Right common carotid artery plus branches (tissue), 1 donor: Measurements from ENCODE around the gene ZMYND19.

DNA sequence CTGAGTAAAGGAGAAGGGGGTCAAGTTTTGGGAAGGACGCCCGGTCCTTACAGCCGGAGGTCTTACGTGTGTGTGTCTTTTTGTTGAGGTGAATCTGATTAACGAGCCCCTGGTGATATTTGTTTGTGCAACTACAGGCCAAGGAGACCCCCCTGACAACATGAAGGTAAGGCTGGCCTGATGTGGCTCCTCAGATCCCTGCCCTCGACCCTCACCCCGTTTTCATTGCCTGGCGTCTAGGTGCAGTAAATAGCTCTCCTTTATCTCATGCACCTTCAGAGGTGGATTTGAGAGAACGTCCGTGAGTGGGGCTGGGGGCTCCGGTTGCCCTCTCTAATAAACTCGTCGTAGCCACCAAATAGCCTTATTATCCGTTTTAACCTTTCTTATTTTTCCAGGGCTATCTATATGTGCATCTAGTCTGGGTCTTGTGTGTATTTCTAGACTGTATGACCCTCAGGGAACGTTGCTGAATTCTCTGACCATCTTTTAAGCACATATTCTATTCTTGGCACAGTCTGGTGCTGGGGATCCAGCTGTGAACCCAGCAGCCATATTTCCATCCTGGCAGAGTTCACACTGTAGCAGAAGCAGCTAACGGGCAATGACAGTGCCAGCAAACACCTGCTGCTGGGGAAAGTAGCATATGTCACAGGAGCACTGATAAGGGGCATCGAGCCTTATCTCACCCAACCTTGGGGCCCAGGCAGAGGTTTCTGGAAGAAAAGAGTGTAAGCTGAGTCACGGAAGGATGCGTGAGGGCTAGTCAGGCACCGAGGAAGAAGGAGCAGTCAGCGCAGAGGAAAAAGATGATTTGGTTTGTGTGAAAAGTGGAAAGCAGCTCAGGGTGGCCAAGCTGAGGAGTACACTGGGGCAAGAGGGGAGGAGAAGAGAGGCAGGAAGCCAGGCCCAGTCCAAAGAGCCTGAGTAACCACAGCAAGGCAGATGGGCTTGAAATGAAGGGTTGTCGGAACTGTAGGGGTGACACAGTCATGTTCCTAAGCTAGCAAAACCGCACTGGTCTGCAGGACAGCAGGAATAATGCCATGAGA lies 970 bp downstream of the NDOR1 start:
- PRO-cap: no peak

- PRO-cap: no peak
Observed at GRCh38 chr9:137212763-137213789, 4.2 kb upstream of the ENSG00000284976 start.

DNA sequence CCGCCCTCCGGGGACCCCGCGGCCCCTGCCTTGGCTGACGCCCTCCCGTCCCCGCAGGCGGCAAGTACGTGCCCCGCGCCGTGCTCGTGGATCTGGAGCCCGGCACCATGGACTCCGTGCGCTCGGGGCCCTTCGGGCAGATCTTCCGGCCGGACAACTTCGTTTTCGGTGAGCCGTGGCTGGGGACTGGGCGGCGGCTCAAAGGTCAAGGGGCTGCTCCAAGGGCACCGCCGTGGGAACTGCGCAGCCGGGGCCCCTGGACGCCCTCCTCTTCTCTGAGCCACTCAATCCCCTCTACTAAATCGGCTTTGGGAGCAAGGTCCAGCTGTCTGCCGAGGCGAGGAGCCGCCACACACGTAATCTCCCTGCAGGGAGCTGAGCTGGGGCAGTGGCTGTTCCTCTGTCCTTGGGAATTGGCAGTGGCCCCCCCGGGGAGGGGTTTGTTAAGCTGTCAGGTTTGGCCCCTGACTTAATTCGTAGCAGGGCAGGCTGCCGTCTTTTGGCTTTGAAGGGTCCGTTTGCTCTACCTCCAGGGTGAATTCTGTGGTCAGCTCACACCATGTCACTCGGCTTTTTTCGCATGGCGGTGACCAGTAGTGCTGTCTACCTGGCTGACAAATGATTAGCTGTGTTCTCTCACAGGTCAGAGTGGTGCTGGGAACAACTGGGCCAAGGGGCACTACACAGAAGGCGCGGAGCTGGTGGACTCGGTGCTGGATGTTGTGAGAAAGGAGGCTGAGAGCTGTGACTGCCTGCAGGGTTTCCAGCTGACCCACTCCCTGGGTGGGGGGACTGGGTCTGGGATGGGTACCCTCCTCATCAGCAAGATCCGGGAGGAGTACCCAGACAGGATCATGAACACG lies 998 bp downstream of the TUBB4B start:
- PRO-cap: no peak

- PRO-cap: no peak
Observed at GRCh38 chr9:137245716-137246264, 1.8 kb downstream of the FAM166A start.

DNA sequence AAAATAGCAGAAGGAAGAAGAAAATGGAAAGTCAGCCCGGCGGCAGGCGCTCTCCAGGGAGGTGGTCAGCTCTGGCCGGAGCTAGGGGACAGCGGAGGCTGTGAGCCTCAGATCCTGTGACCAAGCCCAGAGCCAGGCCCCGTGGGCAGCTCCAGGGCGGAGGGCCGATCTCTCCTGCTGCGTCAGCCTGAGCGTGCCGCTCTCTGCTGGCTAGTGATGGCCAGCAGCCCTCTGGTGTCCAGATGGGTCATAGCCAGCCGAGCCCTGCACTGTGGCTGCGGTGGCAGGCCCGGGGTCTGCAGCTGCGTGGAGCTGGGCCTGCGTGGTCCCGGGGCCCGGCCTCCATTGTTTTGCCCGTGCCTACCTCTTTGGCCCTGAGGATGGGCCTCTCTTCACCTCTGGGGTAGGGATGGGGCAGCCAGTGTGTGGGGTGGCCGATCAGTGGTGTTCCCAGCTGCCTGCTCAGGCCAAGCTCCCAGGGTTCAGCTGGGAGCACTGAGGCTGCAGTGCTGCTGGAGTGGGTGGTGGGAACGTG lies 17.0 kb upstream of the NRARP start:
- PRO-cap: unidirectional peak, minus-strand start at position 73 of the sequence

DNA sequence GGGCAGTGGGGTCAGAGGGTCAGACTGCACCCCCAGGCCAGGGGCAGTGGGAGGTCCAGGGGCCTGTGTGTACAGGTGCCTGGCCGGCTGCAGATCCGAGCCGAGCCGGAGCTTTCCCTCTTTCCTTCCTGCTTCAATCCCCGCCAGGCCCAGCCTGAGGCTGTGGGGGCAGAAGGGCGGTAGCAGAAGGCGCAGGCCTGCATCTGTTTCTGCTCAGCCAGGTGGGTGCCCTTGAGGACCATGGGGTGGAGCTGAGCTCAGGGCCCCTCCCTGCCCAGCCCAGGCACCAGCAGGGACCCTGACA lies 18.9 kb upstream of the NRARP start:
- PRO-cap: no peak

DNA sequence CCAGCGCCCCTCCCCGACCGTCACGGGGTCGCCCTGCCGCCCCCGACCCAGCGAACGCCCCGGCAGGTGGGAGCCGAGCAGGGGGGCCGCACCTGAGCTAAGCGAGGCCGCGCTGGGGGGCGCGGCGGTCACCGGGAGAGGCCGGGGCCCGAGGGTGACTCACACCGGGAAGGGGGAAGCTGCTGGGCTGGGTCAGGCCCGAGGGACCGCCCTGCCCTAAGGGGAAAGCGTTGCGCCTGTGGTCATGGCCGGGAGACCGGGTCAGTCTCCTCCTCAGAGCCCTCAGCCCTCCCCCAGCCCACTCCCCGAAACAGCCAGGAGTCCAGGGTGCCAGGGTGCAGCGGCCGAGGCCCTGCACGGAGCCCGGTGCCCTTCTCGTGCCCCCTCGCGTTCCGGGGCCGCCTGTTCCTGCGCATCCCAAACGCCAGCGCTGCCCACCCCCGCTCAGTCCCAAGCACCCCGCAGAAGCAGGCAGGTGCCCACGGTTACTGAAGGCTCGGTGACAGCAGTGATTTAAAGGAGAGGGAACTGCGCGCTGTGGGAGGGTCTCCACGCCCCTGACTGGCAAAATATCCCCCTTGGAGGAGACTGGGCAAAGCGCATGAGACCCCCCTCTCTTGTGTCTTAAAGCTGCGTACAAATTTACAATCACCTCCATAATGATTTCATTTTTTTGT lies 714 bp downstream of the NOXA1 start:
- PRO-cap: unidirectional peak, minus-strand start at position 130 of the sequence

DNA sequence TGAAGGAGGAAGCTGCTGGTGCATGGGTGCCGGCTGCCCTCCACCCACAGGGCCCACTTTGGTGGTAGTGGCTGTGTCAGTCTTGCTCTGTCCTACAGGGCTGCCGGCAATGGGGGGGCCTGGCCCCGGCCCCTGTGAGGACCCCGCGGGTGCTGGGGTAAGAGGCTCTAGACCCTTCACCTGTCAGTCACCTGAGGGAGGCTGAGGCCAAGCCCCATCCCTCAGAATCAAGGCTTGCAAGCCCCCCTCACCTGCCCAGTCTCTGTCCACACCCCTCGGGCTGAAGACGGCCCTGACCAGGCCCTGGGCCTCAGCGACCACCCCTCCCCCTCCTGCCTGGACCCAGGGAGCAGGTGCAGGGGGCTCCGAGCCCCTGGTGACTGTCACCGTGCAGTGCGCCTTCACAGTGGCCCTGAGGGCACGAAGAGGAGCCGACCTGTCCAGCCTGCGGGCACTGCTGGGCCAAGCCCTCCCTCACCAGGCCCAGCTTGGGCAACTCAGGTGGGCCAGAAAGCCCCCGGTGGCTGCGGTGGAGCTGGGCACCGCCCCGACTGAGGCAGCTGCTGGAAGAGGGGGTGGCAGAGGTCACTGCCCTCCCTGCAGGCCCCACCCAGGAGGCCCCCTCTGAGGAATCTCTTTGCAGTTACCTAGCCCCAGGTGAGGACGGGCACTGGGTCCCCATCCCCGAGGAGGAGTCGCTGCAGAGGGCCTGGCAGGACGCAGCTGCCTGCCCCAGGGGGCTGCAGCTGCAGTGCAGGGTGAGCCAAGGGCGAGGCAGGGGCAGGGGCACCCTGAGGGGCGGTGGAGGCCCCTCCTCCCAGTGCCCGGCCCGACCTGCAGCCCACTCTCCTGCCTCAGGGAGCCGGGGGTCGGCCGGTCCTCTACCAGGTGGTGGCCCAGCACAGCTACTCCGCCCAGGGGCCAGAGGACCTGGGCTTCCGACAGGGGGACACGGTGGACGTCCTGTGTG lies 7.8 kb downstream of the ENTPD8 start:
- PRO-cap: no peak

DNA sequence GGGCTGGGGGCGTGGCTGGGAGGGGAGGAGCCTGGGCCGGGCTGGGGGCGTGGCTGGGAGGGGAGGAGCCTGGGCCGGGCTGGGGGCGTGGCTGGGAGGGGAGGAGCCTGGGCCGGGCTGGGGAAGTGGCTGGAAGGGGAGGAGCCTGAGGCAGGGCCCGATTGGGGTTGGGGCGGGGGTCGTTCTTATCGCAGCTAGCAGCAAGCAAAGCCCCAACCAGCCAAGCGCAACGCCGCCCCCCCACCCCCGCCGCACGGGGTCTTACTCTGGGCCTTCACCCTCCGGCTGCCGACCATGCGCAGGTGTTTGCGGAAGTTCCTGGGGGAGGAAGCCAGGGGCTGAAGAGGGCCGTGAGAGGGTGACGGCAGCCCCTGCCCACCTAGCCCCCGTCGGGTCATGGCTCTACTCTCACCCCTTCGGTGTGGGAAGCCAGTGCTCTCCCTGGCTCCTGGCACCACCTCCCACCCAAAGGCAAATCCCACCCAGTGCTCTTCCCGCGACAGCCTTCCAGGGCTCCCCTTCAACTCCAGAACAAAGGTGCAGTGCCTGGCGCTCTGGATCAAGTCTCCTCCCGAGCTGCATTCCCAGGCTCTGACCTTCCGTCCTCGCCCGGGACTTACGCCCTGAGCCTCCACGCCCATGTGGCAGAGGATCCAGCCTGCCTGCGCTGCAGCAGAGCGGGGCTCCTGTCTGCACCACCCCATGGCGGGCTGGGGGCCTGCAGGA lies 4.8 kb downstream of the NSMF start:
- PRO-cap: bidirectional peak, plus-strand start at position 110 of the sequence, minus-strand start outside the sequence

- PRO-cap: bidirectional peak, plus-strand start at chr9:137590711, minus-strand start at chr9:137590512
Observed at GRCh38 chr9:137589975-137590910, at the start of gene ZMYND19. Gene ZMYND19 (minus strand): TSS chr9:137590512.

DNA sequence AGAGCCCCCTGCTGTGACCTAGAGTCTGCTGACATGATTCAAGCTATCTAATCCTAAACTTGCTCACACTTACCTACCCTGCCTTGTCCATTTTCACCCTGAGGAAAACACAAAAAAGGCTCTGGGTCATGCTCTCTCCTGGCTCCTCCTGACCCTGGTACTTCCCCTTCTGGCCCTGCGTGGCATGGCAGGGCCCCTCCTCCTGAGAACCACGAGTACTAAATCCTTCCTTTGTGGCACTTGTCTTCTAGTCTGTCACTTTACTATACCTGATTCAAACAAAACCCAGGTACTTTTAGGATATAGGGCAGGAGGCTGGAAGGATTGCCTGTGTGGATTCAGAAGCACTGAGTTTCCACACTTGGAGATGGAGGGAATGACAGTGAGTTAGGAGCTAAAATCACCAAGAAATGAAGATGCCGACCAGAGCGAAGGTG lies 2.7 kb upstream of the ARRDC1 start:
- PRO-cap: unidirectional peak, minus-strand start at position 150 of the sequence

DNA sequence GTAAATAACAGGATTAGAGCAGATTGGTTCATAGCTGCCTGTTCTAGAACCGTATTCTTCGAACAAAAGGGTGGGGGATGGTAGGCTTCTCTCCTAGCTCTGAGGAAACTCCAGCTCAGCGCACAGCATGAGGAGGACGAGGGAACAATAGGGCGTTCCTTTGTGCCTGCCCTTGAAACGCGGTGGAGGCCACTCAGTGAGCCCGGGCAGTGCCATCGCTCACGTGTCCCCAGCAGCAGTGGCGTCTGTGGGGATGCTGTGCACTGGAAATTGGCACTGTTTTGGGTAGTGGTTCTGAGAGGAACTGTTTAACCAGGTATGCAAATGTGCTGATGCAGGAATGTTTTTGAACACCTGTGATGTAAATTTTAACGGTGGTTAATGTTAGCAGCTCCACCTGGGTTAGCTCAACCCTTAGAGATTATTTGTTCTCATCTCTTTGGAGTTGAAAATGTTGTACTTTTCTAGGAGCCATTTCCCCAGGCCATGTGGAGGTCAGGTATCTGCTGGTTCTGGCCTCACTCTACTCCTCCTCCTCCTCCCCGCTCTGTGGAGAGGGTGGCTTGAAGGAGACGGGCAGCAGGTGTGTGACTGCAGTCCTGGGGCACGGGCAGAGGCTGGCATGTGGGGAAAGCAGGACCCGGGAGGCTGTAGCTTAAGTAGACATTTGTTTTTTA lies 48.2 kb downstream of the EHMT1 start:
- PRO-cap: no peak

DNA sequence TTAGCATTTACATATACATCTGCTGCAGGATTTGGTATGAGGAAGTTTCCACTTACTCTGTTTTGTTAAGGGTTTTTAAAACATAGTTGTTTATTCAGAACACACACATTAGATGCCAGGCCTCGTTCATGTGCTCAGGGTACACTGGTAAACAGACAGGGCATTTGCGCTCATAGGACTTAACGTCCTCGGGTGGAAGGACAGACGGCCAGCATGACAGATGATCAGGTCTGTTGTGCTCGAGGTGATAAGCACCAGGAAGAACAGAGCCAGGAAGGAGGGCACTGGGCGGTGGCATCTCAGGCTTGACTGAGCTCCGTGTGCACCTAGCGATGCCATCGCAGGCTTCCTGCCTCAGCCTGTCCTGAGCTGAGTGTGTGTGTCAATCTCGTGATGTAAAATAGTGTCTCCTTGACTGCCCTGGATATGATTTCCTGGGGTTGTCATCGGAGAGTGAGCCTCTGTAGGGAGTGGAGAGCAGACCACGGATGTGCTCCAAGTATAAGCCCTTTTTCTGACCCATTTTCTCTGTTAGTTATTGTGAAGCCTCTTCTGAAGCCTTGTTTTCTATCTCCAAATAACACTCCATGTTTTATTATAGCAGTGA lies 96.6 kb downstream of the EHMT1 start:
- PRO-cap: no peak